Measurements from ENCODE around the genes CAMKK2 and RNF34.

- PRO-cap, result unidirectional peak, minus-strand start at chr12:120535218
Measured at GRCh38 chr12:120535145-120535614, 1.0 kb downstream of the RNF10 start.

DNA sequence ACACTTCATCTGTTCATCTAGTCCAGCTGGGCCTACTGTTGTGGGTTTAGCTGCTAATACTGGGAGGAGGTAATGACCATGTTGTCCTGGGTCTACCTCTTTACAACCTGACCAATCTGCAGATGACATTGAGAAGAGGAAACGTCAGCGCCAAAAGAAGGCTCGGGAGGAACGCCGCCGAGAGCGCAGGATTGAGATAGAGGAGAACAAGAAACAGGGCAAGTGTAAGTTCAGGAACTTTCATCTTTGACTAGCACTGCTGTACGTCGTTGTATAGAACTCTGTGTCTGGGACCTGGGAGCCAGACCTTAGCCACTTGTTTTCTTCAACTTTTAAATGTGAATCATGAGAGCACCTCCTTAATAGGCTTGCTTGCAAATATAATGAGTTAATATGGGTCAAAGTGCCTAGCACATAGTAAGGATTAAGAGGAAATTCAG is 15.9 kb downstream of the POP5 start:
- PRO-cap, result no peak

- PRO-cap, result no peak
Measured at GRCh38 chr12:120590991-120591353, 9.8 kb upstream of the POP5 start.

- PRO-cap, result no peak
Measured at GRCh38 chr12:120698453-120699407, 11.5 kb upstream of the UNC119B start.

DNA sequence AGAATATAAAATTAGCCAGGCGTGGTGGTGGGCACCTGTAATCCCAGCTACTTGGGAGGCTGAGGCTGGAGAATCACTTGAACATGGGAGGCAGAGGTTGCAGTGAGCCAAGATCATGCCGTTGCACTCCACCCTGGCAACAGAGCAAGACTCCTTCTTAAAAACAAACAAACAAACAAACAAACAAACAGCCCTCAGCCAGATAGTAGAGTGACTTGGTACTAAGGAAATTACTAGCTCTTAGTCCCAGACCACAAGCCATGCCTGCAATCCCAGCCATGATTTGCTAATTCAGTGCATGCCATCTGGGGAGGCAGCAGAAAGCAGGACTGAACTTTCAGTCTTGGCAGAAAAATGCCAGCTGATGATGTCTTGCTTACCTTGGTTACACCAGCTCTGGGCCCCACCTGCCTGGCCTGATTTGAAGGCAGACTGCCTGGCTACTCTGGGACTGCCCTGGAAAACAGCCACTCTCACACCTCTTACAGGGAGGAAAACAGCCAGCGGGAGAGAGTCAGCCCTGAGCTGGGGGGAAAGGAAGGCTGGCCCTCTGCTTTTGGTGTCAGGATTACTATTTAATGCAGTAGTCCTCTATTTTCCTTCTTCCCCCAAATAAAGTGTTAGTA is 4.7 kb upstream of the UNC119B start:
- PRO-cap, result bidirectional peak, plus-strand start at position 448 of the sequence, minus-strand start at position 331 of the sequence

- PRO-cap, result no peak
Measured at GRCh38 chr12:120719103-120719523, 6.5 kb upstream of the ACADS start.

DNA sequence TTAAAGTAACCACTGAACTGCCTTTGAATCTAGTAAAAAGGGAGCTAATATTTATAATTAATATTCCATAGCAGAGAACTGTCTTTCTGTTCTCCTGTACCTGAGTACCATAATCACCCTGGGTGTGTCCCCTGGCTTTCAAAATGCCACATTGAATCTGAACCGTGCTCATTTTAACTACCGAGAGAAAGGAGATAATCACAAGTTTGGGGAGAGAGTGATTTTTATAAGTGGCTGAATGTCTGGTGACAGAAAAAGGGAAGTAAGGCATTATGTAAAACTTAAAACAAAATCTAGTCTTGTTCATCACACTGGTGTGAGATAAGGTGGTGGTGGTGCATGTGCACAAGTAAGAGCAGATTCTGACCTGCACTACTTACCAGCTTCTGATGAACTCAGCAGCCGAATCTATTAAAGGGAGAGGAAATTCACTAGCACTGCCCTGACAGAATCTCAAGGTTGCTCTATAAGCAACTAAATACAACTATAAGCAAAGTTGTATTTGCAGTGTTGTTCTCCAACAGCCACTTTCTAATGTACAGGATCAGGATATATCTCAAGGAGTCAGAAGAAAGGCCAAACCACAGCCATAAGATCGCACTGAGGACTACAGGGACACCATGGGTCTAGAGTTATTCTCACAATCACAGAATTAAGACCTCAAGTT is 56.3 kb downstream of the SPPL3 start:
- PRO-cap, result no peak

DNA sequence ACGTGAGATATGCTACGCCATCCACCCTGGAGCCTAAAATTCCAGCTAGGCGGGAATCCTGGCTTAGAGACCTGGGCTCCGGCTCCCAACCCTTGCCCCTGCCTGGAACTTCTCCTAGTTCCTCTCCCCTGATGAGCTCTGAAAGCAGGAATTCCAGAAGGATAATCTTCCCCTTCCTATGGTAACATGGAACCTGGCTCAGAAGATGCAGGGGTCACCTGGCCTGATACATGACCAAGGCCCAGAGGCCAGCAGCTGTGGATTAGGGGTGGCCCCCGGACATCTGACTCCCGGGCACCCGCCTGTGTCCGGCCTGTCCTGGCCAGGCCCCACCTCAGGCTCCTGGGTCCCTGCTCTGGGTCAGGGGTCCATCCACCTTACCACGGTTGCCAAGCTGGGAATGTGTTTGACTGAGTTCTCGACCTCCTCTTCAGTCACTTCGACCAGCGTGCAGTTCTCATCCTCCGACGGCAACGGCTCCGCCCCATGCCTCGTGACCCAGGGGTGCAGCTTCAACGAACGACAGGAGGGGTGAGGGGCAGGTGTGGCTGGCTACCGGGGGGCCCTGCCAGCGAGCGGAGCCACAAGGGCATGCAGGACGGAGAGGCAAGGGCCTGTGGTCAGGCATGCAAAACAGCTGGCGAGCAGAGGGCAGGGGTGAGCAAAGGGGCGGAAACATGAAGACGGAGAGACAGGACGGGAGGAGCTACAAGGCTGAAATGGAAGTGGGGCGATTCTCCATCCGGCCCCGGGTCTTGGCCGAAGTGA is 38.5 kb downstream of the P2RX4 start:
- PRO-cap, result no peak

DNA sequence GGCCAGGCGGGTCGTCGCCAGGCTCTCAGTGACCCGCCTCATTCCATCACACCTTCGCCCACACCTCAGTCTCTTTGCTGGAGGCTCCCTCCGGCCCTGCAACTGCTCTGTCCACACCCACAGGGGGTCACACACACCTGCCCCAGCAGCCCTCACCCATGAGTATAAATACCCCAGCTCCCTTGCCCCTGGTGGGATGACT is 23.1 kb downstream of the CAMKK2 start:
- PRO-cap, result no peak

DNA sequence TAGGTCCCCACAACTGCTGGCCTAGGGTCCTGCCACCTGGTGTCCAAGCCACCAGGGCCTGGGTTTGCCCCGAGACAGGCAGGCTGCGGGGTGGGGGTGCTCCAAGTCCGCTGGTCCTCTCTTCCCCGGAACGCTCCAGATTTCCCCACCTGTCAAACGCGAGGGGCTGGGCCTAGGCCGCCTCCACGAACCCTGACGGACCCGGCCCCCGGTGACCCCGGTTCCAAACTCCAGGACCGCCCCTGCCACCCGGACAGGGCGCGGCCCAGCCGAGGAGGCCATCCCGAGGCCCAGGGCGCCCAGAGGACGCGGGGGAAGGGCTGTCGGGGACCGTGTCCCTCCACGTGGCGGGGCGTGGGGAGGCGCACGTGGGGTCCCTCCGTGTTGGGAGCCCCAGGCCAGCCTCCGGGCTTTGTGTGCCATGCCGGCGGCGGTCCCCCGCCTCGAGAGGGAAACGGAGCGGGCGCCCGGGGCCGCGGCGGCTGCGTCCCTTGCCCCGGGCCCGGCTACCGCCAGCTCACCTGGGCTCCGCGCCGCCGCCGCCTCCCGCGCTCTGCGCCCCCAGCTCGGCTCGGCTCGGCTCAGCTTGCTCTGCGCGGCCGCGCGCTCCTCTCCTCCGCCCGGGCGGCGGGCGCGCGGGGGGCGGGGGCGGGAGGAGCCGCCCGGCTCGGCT is at the start of gene CAMKK2:
Gene CAMKK2, minus strand, starts transcription at position 593 of the 673 bp plus-strand sequence.
- PRO-cap, result bidirectional peak, plus-strand start outside the sequence, minus-strand start at position 588 of the sequence

- PRO-cap, result bidirectional peak, plus-strand start at chr12:121400118, minus-strand start at chr12:121399896
Measured at GRCh38 chr12:121400036-121400239, at the start of gene RNF34. RNF34 (plus strand) TSS chr12:121400118.

GRCh38 chr12:121490881-121491409 is 89.9 kb downstream of the KDM2B start:
- PRO-cap, result no peak

DNA sequence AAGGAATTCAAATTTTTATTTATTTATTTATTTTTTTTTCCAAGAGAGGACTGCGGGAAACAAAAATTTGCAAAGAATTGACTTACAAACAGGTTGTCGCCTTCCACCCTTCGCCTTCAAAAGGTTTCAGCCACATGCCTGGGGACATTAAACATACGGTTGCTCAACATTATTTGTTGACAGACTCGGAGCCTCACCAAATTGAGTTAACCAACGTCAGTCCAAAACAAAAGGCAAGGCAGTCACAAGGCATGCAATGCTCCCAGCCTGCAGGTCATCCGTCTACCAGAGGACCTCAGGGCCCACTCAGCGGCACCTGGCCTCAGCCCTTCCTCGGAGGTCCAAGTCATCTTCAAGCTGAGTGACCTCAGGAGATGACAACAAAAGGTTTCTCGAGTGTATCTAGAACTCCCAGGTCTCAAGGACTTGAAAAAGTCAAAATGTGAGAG is 64.4 kb downstream of the KDM2B start:
- PRO-cap, result no peak

DNA sequence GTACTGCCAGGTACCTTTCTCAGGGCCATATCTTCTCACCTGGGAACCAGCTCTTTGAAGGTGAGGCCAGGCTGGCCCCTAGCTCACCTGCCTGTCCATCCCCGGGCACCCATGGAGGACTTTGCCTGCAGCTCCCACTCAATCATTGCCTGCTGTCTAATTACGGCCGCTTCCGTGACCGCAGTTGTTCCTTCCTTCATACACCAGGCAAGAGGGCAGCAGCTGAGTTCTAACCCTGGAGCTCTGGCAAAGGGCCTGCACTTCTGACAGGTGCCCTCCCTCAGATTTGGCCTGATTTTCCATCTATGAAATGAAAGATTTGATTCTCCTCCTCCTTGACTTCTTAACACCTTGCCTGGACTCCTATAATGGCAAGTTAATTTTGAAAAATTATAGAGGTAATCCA is 20.2 kb upstream of the KDM2B start:
- PRO-cap, result no peak

GRCh38 chr12:121789716-121790887 is 3.4 kb downstream of the RHOF start:
- PRO-cap, result bidirectional peak, plus-strand start at chr12:121790155, minus-strand start at chr12:121789988

DNA sequence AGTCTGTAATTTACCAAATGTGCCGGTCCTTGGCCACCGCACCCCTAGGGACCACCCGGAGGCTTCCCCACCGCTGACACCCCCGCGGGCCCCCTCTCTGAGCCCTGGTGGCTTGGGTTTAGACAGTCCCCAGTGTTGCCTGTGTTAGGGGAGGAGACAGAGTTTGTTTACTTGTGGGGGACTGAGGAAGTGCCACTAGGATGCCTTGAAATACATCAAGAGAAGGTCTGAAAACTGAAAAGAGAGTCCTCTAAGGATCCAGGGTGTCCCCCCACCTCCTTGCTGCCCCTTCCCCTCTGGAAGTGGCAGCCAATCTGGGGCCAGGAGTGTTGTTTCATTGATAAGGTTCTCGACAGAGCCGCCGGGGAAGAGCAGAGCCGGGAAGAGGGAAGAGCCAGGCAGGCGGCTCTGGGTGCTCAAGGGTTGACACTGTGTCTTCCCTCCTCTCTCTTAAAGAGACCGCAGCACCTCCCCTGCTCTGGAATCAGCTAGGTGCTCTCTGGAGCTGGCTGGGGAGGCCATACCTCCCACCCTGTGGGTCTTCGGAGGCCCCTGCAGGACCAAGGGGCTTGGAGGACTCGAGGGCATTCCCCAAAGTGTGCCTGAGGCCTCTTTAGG is 2.6 kb downstream of the SETD1B start:
- PRO-cap, result bidirectional peak, plus-strand start at position 374 of the sequence, minus-strand start at position 99 of the sequence

DNA sequence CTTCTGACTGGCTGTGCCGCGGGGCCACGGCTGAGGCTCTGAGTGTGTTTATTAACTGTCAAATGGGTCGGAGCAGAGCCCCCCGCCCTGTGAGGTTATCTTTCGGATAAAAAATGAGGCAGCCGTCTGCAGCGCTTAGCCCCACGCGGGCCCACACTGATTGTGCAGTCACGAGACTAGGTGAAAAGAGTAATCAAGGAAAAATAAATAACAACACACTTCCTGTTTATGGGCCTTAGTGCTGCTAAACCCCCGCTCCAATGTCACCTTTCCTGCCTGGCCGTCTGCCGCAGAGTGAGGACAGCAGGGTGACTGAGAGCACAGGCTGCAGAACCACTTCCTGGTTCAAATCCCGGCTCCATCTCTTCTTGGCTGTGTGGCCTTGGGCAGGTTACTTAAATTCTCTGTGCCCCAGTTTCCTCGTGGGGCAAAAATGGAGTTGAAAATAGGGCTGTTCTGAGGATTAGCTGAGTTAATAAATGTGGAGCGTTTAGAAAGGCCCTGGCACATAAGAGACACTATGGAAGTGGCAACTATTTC is 9.4 kb downstream of the SETD1B start:
- PRO-cap, result no peak

DNA sequence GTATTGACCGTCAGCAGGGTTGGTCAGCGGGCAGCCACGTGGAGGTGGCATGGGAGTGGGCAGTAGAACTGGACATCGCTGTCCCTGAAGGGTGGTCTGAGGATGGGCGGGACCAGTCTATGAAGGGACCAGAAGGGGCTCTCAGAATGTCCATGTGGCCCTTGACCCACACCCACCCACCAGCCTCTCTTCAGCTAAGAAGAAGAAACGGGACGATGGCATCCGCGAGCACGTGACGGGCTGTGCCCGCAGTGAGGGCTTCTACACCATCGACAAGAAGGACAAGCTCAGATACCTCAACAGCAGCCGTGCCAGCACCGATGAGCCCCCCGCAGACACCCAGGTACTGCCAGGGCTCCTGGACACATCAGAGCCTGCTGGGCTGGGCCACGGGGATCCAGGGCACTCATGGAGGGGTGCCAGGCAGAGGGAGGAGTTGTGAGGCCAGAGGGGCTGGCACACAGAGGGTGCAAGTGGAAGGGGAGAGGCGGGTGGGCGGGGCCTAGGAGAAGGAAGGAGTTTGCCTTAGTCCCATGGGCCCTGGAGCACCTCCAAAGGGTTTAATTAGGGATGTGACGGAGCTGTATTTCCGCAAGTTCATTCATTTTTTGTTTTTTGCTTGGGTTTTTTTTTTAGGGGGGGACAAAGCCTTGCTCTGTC is 21.3 kb downstream of the SETD1B start:
- PRO-cap, result no peak

DNA sequence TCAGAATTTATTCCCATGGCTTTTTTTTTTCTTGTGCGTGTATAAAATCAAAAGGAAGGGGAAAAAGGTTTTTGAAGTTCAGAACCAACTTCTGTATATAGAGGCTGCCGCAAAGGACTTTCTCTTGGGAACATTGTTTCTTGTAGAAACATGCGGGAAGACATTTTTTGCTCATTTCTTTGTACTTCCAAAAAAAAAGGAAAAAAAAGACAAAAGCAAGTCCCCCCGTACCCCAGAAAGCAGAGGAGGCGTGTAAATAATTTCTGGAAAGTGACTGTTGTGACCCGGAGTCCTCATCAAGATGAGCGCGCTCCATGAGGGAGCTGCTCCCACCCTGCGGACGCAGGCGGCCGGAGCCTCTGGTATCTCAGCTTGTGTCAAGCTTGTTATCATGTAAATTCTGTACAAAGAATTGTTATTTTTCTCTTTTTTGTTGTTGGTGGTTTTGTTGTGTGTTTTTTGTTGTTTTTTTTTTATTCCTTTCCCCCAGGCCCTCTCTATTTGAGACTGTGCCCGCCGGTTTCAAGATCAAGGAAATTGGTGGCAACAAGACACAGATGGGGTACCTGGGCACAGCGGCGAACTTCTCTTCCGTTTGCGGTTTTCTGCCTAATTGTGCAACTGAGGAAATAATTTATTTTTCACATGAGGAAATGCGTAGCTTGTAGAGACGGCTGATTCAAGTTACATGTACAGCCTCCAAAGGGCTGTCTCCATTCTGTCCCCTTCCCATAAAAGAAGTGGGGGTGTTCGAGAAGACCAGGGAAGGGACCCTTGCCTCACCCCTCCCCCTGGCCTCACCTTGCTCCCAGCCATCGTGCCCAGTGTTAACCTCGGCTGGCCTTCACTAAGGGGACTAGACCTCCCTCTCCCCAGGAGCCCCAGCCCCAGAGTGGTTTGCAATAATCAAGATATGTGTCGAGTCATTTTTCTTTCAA is 27.0 kb downstream of the HPD start:
- PRO-cap, result no peak

GRCh38 chr12:122008757-122009078 is 13.0 kb upstream of the BCL7A start:
- PRO-cap, result no peak

All from fallopian tube (tissue), 1 donor.